HTR-8/SVneo (cell line): ENCODE measurements around the gene GP5.

DNA sequence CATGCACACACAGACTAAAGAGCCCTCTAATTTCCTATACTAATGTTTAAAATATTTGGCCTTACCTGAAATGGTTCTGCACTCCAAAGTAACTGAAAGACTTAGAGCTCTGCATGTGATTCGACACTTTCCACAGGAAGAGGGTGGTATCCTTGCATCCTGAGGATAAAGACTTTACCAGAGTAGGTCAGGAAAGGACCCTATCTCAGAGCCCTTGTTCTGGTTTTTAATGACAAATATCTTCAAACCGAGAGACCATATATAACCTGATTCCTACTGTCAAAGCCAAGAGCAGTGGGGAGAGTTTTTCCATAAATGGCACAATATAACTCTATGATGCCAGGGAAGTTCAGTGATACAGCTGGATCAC is at the start of gene GP5:
TSS of gene GP5 (minus strand) at position 94 of the 370 bp plus-strand sequence.
- RRBS = no CpG with 5 or more reads among the region's 2 CpGs

GRCh38 chr3:194413508-194414117 is 14.5 kb upstream of the GP5 start:
- RRBS = no CpG with 5 or more reads among the region's 4 CpGs

DNA sequence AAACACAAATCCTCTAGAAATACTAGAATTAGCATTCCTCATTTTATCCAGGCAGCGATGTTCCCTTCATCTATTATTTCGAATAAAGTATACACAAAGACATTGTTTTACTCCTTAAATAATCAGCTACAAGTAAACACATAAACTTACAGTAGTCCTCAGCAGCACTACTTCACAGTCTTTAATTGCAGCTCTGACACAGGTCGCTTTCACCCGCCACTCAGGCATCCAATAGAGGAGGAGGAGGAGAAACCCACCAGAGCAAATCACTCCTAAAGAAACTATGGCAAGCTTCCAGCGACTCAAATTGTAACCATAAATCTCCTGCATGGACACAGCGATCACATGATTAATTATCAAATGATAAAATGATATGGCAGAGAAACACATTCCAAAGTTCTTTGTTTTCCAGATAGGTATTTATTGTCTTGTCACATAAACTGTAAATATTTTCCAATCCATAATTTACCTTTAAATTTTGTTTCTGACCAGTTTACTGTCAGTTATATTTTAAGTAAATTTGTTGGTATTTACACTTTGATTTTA is 26.2 kb downstream of the ATP13A3 start:
- RRBS = no CpG with 5 or more reads among the region's 6 CpGs

DNA sequence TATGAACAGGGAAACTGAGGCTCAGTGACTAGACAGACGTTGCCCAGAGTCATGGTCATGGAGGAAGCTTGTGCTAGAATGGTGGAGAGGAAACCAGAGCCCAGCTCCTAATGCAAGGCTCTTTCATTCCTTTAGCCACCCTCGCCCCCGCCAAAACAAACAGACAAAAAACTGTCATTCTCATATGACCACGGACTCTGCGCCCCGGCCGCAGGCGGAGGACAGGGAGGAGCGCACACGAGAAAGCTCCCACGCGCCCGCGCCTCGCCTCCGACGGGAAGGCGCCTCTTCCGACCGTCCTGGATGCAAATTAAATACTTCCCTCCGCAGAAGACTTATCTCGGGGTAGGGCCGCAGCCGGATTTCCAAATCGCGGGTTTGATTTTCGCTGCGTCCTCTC is 519 bp upstream of the ATP13A3 start:
- RRBS = 95% methylated on average over 5 of the region's 28 CpGs

DNA sequence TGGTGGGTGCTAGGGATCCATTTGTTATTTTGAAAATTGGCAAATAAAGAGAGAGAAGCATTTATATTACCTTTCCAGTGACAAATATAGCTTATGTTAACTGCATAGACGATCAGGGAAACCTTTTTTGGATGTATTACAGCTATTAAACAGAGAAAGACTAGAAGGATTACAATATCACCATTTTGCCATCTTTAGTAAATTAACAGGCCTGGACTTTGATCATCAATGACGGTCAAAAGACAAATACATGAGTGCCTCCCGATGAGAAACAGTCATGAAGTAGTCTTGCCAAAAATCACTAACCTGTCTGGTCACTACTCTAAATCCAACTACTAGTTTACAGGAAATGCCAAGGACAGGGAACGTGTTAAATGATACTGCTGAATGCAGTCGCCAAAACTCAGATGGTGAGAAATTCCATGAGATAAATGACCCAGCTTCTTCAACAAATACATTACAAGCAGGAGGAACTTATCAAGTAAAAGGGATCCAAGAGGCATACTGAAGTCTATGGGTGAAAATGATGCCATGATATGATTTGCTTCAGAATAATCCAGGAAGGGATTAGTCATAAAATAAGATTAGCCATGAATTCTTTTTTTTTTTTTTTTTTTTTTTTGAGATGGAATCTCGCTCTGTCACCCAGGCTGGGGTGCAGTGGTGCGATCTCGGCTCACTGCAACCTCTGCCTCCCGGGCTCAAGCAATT is 35.8 kb upstream of the ATP13A3 start:
- RRBS = no CpG with 5 or more reads among the region's 9 CpGs

DNA sequence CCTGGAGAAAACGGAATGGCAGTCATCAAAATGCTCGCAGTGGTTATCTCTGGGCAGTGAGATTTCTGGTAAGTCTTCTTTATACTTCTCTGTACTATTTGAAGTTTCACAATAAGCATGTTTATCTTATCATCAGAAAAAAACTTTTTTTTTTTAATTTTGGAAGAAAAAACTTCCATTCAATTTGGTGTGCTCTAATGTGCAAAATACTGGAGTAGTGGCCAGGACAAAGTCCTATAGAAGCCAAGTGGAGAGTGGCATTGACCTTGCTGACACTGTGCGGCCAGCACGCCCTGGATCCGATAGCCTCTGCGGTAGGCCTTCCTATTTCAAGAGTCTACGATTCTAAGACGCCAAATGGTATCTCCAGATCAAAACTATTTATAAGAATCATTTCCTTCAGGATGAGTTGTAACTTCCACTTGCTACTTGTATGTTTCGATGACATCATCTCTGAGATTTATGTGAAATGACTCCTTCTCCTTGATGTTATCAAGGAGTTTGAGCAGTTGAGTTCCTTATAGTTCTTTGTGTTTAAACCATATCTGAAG is 72.0 kb downstream of the TMEM44 start:
- RRBS = no CpG with 5 or more reads among the region's 9 CpGs

DNA sequence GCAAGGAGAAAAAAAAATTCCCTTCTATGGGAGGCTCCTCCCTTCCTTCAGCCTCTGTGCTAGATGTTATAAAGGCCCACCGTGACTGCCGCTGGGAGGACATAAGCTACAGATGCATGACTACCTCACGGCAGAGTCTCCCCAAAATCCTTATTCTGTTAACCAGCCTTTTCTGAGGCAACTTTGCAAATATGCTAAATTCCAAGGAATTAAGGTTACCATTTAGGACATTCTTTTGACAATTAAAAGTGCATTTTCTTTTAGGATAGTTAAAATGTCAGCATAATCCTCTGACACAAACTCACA is 11.1 kb downstream of the LSG1 start:
- RRBS = no CpG with 5 or more reads among the region's 3 CpGs

GRCh38 chr3:194913418-194913713 is 227.7 kb downstream of the FAM43A start:
- RRBS = no CpG with 5 or more reads among the region's 3 CpGs

- RRBS = no CpG with 5 or more reads among the region's 12 CpGs
Observed at GRCh38 chr3:195002735-195003410, 268.1 kb downstream of the XXYLT1 start.

GRCh38 chr3:195102696-195103063 is 168.3 kb downstream of the XXYLT1 start:
- RRBS = no CpG with 5 or more reads among the region's 8 CpGs

GRCh38 chr3:195105282-195105726 is 165.7 kb downstream of the XXYLT1 start:
- RRBS = no CpG with 5 or more reads among the region's 12 CpGs

DNA sequence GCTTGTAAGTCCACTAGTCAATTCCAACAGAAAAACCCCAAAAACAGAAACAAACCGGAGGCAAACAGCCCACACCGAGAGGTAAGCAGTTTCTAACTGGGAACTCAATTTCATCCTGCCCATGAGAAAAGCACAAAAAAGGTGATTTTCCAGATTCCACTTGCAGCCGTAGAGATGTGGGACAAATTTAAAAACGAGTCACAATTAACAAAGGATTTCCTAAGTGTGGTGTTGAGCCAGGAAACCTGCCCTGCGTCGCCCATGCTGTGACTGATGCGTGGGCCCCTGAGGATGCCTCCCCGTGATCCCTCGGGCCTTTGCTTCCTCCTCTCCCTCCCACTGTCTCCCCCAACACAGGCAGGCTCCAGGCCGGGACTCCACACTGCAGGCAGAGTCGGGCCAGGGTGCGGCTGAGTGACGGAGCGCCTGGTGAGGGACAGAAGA is 91.3 kb downstream of the XXYLT1 start:
- RRBS = no CpG with 5 or more reads among the region's 14 CpGs

DNA sequence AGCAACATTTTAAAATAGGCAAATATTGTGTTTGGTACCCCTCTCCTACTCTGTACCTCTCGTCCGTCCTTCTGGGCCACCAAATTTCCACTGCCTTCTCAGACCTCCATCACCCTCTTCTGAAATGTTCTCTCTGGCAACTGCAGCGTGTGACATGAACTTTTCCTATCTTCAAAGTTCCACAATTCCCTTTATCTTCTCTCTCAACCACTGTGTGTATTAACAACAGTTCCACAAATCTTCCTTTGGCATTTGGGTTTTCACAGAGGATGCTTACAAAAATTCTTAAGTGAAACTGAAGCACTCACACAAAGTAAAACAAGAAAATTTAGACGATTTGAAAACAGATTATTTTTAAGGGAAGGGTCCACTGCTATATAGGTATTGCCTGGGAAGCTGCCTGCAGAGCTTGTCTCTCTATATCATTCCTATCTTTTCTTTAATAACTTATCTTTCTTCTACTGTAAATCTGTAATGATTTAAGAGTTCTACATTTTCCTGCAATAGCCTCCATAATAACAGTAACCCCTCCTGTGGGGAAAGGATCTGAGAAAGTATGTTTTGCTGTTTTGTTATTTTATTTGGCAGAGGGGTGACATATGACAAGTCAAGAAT is 15.6 kb upstream of the XXYLT1 start:
- RRBS = no CpG with 5 or more reads among the region's 4 CpGs

- RRBS = no CpG with 5 or more reads among the region's 2 CpGs
Observed at GRCh38 chr3:195563652-195563851, 20.2 kb downstream of the APOD start.

GRCh38 chr3:195682143-195682810 is 38.5 kb upstream of the MUC20 start:
- RRBS = no CpG with 5 or more reads among the region's 13 CpGs

GRCh38 chr3:195821431-195821846 is 9.7 kb upstream of the MUC4 start:
- RRBS = 92% methylated on average over 3 of the region's 13 CpGs

- RRBS = 24% methylated on average over 3 of the region's 22 CpGs
Observed at GRCh38 chr3:195829437-195830180, 17.9 kb upstream of the MUC4 start.

DNA sequence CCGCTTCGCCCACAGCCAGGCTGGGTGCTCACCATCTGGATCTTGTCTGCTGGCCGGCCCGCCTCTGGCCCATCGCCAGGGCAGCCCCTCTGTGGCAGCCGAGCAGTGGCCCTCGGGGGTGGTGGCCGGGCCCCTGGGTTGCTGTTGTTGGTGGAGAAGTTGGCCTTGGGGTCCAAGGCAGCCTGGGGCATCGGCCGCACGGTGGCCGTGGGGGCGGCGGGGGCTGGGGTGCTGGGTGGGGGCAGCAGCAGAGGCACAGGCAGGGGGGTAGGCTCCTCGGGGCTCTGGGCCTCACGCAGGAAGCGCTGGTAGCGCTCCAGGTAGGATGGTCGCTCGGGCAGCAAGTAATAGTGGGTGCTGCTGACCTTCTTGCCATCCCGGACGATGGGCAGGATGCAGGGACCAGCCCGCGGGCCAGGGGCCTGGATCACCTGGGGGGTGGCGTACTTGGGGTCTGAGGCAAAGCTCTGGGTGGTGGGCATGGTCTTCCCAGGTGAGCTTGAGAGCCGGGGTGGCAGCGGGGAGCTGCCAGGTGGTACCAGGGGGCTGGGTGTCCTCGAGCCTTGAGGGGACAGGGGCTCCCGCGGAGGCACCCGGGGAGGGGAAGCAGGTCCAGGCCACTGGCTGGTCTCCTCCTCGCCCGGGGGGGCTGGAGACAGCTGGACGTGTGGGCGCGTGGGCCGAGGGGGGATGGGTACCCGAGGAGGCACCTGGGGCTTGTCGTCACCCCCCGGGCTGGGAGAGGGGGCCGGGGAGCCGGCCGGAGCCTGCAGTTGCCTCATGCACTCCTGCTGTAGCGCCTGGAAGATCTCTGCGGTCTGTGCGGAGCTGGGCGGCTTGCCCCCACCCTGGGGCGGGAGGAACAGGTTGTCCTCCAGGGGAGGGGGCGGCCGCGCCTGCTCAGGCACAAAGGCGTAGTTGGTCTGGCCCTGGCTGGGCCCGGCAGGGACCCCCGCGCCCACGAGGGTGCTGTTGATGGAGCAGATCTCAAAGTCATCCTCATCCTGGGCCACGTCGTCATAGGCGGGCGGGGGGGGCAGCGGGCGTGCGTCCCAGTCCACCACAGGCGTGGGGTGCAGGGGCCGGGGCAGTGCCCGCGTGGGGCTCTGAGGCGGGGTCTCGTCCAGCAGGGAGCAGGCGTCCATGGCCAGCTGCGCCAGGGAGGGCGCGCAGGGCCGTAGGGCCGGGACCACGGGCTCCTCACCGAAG is 40.6 kb downstream of the TNK2 start:
- RRBS = 97% methylated on average over 24 of the region's 77 CpGs

DNA sequence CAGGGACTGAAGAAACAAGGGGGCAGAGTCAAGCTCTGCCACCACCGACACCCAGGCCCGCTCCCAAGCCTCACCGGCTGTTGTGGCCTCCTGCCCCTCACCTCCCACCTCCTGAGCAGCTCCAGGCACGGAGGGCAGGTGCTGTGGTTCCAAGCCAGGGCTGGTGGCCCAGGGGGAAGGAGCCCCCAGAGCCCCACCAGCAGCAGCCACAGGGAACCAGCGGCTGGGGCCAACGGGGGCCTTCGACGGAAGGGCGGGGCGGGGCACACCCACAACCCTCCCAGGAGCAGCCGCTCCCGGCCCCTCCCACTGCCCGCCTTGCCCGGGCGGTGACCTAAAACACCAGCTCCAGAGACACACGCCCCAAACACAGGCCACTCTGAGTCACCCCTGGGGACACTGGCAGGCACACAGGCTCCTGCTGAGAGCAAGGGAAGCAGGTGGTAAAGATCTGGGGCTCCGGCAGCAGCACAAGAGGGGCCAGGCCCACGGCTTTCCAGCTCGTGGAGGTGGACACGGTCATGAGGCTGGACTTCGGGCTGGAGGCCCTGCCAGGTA is 31.8 kb downstream of the TNK2 start:
- RRBS = 83% methylated on average over 3 of the region's 21 CpGs

GRCh38 chr3:195960713-195961401 is 52.5 kb upstream of the TNK2 start:
- RRBS = no CpG with 5 or more reads among the region's 25 CpGs